ENCODE measurements around a stretch of chr10.

GRCh38 chr10:3173690-3173847, 987 bp upstream of the PITRM1 start:
- RRBS: no CpG with 5 or more reads among the region's 7 CpGs

DNA sequence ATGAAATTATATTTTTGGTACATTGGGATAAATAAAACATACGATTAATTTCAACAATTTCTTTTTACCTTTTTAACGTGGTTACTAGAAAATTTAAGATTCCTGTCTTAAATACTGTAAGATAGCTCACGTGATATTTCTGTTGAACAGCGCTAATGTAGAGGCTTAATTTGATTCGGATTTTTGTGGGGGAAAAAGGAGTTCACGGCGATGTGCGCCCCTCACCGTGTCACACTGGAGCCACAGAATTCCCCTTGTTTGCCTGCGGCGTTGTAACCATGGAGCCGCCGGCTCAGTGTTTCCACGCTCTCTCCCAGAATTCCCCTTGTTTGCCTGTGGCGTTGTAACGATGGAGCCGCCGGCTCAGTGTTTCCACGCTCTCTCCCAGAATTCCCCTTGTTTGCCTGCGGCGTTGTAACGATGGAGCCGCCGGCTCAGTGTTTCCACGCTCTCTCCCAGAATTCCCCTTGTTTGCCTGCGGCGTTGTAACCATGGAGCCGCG, 228.9 kb downstream of the KLF6 start:
- RRBS: no CpG with 5 or more reads among the region's 29 CpGs

DNA sequence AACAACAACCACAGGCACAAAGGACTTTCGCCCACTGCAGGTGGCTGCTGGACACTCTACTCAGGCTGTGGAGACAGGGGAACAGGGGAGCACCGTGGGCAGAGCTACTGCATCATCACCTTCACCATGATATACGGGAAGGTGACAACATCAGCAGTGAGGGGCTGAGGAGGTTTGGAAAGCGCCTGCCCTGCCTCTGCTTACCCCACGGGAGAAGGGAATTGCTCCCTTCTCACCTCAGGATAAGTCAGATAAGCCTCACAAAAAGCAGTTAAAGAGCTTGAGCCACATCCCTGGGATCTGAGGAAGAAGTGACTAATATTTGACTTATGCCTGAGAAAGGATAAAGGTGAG, 217.6 kb downstream of the KLF6 start:
- RRBS: no CpG with 5 or more reads among the region's 5 CpGs

DNA sequence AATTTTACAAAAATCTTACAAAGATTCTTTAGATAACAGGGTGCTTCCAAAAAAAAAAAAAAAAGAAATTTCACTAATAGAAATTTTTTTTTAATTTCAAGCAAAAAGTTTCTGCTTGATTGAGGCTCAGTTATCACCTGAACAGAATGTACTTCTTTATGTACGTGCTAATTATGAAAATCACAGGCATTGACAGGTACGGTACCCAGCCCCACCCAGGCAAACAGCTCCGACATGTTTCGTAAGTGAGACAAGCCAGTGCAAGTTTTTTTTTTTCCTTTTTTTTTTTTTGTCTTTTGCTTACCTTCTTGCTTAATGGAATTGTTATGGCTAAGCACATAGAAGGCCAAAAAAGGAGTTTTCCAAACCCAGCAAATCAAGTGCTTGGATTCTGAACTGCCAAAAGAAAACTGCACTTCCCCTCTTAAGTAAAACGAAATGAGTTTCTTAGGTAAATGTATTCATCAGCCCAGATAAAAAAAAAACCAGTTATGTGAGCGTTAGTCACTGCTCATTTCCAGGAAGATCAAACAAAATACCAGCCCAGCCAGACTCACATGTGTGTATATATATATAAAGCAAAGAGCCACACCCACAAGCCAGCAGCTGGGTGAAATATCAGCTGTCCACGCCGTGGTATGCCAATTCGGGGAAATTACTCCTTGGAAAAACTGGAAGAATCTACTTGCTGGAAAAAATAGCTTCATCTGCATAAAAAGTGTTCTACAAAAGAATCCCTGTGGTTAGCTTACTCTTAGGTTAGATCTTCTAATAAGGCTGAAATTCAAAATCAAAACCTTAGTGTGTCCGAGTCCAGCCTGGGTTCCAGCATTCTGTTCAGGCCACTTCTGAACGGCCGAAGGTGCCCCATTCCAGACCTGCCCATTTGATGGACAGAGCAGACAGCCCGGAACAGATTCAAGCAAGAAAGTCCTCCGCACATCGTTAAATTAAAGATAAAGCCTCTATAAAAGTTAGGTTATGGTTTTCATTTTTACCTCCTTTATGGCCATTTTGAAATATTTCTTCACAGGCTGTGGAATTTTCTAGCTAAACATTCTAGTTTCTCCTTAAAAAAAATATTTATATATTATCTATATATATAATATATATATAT, 8.0 kb downstream of the KLF6 start:
- RRBS: no CpG with 5 or more reads among the region's 15 CpGs

DNA sequence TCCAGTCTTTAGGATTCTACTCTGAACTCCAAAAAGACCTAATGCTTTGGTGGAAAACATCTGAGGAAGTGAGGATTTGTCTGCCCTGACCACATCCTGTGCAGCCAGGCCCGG, 3.7 kb downstream of the KLF6 start:
- RRBS: 4% methylated on average over 1 of the region's 1 CpG

DNA sequence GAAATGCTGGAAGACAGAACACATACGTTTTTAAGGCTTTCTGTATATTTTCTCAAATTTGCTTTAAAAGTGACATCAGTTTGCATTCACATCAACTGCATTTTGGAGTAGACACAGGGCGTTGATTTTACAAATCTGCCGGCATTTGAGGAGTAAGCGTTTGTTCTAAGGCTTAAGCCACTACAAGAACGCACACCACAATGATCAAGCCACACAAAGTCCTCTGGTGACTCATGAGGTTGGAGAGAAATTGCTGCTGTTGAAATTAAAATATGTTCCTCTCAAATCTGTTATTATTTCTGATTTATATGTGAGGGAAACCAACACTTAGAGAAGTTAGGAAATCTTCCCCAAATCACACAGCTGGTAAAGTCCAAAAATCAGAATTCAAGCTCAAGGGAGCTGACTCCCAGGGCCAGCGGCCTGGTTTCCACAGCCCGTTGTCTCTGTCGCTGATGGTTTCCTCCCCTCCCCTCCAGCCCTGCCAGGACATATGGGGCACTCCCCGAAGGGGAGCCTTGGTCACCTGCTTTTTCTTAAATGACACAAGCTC, 29.0 kb upstream of the KLF6 start:
- RRBS: no CpG with 5 or more reads among the region's 9 CpGs

GRCh38 chr10:3854056-3854577, 69.1 kb upstream of the KLF6 start:
- RRBS: 99% methylated on average over 5 of the region's 9 CpGs

DNA sequence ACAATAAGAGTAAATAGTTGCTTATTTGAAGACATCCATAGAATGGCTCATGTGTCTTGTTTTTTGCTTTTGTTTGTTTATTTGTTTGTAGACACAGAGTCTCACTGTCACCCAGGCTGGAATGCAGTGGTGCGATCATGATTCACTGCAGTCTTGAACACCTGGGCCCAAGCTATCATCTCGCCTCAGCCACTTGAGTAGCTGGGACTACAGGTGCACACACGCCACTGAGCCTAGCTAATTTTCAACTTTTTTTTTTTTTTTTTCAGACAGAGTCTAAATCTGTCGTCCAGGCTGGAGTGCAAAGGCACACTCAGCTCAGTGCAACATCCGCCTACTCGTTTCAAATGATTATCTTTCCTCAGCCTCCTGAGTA, 83.2 kb upstream of the KLF6 start:
- RRBS: no CpG with 5 or more reads among the region's 6 CpGs

DNA sequence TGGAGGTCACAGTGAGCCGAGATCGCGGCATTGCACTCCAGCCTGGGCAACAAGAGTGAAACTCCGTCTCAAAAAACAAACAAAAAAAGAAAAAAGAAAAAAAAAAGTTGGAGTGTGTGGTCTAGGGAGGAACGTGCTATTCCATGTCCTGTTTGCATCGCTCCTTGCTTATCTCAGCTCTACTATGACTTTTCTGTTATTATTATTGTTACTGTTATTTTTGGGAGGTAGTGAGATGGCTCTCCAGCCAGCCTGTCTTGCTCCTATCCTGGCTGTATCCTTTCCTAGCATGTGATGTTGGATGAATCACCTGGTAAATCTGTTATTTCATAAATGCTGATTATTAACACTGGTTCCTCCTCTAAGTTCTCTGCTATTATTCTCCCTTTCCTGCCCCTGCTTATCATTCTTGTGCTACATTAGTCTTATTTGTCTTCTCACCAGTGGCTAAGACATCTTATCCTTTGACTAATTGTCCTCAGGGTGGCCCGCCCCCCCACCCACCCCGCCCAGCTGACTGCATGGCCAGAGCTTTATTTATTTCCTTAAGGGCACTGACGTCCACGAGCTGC, 109.9 kb upstream of the KLF6 start:
- RRBS: no CpG with 5 or more reads among the region's 10 CpGs

- RRBS: no CpG with 5 or more reads among the region's 7 CpGs
Measured at GRCh38 chr10:4061172-4061966, 276.4 kb upstream of the KLF6 start.

DNA sequence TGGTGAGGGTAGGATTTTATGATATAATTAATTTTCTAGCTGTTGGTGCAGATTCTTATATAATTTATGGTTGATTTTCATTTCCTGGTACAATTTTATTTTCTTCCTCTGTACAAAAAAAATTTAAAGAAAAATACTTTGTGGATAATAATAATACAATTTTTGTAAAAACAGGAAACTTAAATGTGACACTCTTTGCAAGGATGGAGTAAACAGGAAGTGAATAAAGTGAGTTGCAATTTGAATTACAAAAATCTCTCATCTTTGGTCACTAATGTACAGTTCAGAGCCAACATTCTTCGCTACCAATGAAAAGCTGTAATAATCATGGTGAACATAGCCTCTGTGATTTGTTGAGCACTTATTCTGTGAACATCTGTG, 295.1 kb upstream of the KLF6 start:
- RRBS: no CpG with 5 or more reads among the region's 1 CpG

DNA sequence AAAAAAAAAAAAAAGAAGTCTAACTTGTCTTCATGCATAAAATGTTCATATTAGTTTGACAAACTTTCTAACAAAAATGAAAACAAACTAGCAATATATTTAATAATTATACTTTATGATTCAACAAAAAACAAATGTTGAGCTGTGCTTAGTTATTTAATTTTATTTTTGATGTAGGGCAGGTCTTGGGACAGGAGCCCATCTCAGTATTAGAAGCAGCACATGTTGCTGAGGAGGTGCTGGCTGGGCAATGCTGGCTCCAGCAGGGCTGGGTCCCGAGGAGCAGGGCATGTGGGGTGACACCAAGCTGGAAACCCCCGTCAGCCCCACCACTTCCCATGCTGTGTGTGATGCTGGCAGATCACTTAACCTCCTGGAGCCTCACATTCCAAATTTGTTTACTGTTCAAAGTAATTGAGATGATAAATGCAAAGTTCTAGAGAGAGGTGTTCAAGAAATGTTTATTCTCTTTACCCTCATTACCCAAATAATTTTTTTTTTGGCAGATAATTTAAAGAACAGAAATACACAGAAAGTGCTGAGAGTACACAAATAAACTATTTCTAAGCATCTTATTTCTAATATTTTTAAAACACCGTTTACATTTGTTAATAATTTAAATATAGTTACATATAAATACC, 335.5 kb upstream of the KLF6 start:
- RRBS: no CpG with 5 or more reads among the region's 3 CpGs

- RRBS: no CpG with 5 or more reads among the region's 2 CpGs
Measured at GRCh38 chr10:4123222-4123666, 338.2 kb upstream of the KLF6 start.

DNA sequence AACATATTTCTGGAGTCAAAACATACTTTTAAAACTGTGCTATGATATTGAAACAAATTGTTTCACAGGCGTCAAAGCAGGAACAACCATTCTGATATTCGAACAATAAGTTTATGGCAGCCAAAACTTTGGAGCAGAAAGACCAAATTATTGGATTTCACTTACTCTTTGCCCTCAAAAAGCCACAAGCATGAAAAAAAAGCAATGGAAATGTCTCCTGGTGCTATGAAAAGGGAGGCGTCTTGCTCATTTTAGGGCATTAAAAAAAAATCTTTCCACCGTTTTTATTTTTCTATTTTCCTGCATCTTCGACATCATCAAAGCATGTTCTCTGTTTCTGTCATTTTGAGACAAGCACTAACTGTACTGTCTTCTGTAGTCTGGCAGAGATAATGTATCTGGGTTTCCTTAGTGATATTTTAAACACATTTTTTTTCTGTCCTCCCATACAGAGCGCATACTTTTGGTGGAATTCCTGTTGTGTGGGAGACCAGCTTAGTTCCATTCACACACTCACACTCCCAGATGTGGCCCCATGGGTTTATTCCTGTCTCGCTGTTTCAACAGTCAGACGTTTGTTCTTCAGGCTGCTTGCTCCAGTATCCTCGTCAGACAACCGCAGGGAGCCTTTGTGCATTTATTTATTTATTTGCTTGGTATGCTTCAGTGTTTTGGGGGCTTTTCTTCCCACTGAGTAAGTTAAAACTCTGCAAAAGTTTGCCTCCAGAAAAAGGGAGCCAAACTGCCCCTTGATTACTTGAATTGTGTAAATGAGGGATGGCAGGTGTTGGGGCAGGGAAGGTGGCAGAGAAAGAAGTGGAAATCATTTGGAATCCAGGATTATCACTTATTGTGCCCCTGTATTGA, 456.7 kb upstream of the KLF6 start:
- RRBS: no CpG with 5 or more reads among the region's 10 CpGs

GRCh38 chr10:4639768-4640593, 186.0 kb upstream of the AKR1E2 start:
- RRBS: no CpG with 5 or more reads among the region's 6 CpGs

DNA sequence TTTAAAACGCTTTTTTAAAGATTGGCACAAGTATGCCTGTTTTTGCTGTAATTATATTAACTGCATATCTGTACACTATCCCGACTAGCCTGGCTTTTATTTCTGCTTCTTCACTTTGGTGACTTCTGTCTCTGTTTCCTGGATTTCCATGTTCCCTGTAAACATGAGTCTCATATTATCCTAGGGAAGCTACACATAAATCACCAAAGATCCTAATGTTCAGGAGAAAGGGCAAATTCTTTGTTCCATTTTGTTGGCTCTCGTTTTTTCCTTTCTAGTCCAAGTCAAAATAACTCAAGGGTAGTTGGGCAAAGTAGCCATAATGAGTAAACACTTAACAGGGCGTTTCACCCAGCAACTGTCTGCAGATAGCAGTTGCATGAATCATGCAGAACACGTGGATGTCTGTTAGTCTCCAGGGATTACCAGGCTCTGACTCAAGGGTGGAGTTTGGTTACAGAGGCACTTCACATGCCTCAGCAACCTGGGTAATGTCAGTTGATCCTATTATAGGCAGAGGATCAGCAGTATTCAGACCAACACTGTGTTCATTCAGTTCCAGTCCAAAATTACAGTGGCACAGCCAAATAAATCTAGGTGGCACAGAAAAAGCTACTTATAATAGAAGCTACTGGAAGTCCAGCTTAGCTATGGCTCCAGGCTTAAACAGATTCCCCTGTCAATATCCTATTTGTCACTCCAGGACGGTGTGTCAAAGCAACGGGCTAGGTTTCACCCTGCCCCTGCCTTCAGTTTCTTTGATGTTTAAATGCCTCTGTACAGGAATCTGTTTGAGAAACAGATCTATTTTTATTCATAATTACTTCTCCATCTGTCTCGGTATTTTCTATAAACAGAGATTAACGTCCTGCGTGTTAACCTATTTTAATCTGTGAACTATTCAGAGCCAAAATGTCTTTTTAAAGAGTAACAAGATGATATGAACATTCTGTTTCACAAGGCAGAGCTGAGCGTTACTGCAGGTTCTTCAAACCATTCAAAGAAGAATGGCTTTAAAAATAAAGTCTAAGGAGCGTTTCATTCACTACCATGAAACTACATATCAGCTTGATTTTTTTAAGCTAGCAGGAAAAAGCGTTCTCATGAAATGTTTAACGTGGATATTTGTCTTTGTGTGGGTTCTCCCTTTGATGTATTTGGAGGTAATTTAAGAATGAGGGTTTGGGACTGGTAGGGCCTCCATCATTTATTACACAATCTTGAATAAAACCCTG, 162.7 kb upstream of the AKR1E2 start:
- RRBS: no CpG with 5 or more reads among the region's 14 CpGs

DNA sequence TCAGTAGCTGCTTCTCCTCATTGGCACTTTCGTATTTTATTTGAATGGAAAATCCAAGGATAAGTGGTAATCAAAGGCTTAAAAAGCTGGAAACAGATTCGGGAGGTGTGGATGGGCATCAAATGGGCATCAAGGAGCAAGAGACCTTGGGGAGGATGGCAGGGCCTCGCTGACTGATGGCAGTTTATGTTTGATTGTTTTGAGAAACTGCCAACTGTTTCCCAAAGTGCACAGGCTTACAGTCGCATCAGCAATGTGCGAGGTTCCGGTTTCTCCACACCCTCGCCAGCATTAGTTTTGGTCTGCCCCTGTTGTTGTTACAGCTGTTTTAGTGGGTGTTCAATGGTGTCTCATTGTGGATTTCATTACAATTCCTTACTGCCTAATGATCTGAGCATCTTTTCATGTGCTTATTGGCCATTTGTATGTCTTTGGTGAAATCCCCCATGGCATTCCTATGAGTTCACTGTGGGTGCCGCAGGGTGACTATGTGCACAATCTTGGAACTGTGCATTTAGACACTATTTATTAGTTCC, 24.4 kb downstream of the AKR1E2 start:
- RRBS: no CpG with 5 or more reads among the region's 8 CpGs

DNA sequence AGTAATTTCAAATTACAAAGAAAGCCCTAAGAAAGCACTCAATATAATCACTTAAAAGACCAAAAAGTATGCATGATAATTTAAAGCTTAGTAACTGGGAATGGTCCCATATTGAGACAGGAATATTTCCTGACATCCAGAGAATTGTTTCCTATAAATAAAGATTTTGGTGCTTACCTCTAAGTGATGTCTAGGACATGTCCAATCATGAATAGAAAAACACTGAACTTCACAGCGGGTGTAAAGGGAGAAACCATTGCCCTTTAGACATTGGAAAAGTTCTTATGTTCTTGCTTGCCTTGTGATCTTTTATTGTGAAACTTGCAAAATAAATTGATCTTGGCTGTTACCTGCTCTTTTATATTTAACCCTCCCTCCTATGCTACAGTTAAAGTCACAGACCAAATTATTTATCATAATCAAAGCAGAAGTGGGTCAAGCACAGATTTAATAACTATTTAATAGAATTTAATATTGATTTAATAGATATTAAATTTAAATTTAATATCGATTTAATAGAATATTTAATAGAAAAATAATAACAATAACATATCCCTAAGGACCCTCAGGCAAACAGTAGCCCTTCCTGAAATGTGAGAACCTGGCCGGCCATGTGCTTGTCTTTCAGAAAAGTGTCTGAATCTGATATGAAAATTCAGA, 47.1 kb upstream of the AKR1C1 start:
- RRBS: no CpG with 5 or more reads among the region's 3 CpGs

DNA sequence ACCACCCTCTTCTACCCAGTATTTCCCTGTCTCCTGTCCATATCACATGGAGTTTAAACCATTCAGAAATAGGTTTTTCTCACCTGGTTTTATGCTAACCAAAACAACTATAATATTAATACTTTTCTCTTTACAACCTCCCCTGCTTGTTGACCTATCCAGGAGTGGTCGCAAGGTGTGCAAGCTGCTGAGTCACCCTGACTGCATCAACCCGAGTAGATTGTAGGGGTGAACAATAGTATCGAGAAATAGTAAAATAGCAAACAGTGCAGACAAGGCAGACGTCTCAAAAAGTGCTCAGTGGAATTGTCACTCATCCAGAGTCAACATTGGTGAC, 6.4 kb upstream of the AKR1C1 start:
- RRBS: no CpG with 5 or more reads among the region's 4 CpGs

Measured in amniotic epithelial cell (primary cell).